Mesenchymal stem cell of adipose (primary cell): Measurements from ENCODE around the genes TTC26 and MKRN1.

- CAGE, long polyA plus RNA, result no peak
Measured at GRCh38 chr7:138161379-138161951, 85.2 kb downstream of the AKR1D1 start.

DNA sequence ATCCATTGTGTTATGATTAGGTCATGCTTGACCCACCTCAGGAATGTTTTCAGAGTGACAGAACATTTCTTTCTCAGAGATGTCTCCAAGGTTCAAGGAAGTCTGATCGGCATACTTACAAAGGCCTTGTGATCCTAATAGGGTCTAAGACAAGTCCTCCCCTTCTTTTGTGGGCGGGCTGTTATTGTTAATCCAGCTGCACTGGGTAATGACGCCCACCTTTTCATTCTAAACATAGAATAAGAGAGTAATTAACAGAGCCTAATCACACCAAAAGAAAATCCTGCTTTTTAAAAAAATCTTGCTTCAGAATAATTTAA lies 110.8 kb downstream of the AKR1D1 start:
- CAGE, long polyA plus RNA, result no peak

DNA sequence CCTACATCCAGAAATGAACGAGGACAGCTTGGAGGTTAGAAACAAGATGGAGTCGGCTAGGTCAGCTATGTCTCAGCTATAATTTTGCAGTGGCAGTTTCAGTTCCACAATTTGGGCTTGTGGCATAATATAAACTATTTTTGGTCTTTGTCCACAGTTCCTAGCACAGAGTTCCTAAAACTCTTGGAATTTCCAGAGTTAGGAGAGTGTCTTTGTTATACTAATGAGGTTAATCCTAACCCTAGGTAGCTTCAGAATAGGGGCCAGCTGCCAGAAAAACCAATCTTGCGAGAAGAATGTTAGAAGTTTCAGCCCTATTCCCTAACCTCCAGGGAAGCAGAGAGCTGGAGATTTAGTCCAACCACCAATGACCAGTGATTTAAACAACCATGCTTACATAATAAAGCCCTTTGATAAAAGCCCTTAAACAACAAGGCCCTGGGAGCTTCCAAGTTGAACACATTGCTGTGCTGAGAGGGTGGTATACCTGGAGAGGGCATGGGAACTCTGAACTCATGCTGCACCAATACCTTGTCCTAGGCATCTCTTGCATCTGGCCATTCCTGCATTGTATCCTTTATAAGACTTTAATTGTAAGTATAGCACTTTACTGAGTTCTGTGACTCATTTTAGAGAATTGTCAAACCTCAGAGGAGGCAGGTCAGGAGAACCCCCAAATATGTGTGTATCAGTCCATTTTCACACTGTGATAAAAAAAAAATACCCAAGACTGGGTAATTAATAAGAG lies 132.1 kb downstream of the AKR1D1 start:
- CAGE, long polyA plus RNA, result no peak

DNA sequence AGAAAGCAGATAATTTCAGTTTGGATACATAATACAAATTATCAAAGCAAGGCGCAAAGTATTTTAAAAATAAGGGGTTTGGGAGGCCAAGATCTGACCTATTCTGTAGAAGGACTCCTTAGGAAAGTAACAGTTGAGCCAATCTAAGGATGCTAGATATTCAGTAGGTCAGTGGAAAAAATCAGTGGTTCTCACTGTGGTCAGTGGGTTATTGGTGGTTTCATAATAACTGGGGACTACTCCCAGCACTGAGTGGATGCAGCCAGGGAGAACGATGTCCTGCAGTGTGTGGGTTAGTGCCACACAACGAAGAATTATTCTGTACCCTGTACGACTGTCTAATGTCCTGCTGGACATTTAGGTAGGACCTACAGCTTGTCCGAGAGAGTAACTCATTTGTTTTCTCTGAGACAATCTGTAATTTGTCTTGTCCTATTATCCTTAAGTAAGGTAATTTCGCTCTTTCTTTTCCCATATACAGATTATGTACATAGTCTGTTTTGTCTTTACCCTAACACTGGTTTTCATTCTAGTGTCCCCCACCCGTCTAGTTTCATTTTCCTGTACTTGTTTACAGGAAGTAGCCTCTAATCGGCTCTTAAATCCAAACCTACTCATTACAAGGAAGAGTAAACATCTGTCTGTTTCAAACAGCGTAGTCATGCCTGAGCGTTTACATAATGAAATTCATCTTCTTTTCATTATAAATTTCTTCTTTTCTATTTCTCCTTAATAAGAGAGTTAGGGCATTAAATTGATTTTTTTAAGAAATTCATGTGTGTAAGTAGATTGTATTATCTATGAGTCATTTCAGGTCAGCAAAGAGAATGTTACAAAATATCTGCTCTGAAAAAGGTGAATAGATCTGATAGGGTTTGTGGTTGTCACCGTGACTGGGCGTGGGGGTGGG lies 8.1 kb upstream of the ZC3HAV1L start:
- CAGE, long polyA plus RNA, result no peak

GRCh38 chr7:139133559-139134223 lies at the start of gene TTC26:
TSS of gene TTC26 (plus strand) at chr7:139133778.
- CAGE, long polyA plus RNA, result no peak

GRCh38 chr7:139380083-139381363 lies 20.8 kb downstream of the LUC7L2 start:
- CAGE, long polyA plus RNA, result no peak

- CAGE, long polyA plus RNA, result no peak
Measured at GRCh38 chr7:139594598-139595288, 71.3 kb downstream of the CLEC2L start.

DNA sequence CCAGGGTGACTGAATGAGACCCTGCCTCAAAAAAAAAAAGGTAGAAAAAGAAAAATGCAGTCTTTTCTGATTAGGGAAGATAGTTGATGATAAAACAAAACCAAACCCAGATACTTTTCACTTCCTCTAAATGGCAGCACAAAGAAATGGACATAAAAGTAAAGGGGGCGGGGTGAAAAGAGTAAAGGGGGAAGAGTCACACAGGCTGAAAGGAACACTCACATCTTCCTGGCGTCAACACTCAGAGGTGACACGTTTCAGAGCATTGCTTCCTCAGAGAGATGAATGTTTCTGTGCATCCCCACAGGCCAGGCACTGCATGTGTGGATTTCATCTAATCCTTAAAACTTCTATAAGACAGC lies 81.3 kb downstream of the HIPK2 start:
- CAGE, long polyA plus RNA, result no peak

GRCh38 chr7:139708333-139708958 lies 69.4 kb downstream of the HIPK2 start:
- CAGE, long polyA plus RNA, result no peak

GRCh38 chr7:139734645-139734955 lies 43.2 kb downstream of the HIPK2 start:
- CAGE, long polyA plus RNA, result no peak

DNA sequence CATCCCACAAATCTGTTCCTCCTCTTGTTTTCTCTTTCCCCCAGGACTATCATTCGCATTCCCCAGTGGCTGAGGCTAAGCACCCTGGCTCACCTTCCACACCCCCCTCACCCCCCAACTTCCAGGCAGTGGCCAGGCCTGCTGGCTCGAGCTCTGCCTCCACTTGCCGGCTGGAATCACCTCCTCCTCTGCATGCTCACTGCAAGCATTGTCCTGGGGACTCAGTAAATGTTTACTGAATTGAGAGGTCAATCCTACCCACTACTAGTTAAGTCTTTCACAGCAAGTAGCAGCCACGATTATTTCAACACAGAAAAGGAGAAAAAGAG lies 32.2 kb downstream of the HIPK2 start:
- CAGE, long polyA plus RNA, result no peak

DNA sequence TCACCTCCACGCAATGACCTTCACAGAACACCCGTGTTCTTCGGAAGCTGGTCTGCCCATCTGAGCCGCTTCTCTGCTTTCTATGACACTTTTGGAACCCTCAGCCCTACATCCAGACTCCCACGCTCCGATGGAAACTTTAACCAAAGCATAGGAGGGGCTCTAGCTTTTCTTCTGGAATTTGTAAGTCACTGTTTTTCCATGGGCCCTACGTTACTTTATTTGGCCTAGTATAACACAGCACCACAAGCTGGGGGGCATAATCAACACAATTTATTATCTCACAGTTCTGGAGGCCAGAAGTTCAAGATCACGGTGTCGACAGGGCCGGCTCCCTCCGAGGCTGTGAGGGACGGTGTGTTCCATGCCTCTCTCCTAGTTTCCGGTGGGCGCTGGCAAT lies 29.7 kb downstream of the HIPK2 start:
- CAGE, long polyA plus RNA, result no peak

DNA sequence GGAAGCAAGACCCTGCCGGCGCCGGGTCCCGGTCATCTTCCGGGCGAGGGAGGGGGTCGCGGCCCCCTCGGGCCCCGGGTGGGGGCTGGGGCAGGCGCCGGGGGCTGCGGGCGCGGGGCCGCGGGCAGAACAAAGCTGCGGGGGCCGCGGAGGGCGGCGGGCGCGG lies 502 bp downstream of the HIPK2 start:
- CAGE, long polyA plus RNA, result no peak

- CAGE, long polyA plus RNA, result no peak
Measured at GRCh38 chr7:139830756-139831616, 1.9 kb downstream of the TBXAS1 start.

DNA sequence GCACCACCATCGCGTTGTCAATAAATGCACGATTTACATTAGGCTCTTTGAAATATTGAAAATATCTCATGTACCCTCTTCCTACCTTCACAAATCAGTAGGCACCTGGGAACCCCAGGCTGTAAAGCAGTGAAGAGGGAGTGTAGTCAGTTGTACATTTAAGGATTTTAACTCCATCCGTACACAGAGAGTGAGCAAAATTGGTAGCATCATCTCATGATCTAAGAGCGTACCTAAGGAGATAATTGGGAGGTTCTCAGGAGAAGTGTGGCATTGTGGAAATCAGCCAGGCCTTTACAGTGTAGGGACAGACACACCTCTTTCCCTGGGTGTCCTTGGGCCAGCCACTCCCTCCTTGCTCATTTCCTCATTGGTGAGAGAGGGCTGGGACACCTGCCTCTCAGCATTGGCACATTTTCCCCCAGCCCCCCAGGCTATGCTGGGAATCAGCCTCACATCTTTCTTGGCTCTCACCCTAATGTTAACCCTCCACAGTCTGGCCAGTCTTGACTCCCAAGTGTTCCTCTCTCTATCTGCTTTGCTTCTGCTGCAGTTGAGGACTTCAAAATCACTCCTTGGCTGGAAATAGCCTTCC lies 15.6 kb downstream of the TBXAS1 start:
- CAGE, long polyA plus RNA, result no peak

- CAGE, long polyA plus RNA, result no peak
Measured at GRCh38 chr7:139901264-139901864, 72.3 kb downstream of the TBXAS1 start.

- CAGE, long polyA plus RNA, result no peak
Measured at GRCh38 chr7:140013795-140014242, 48.9 kb downstream of the PARP12 start.

- CAGE, long polyA plus RNA, result no peak
Measured at GRCh38 chr7:140153777-140154396, 22.9 kb downstream of the KDM7A start.

DNA sequence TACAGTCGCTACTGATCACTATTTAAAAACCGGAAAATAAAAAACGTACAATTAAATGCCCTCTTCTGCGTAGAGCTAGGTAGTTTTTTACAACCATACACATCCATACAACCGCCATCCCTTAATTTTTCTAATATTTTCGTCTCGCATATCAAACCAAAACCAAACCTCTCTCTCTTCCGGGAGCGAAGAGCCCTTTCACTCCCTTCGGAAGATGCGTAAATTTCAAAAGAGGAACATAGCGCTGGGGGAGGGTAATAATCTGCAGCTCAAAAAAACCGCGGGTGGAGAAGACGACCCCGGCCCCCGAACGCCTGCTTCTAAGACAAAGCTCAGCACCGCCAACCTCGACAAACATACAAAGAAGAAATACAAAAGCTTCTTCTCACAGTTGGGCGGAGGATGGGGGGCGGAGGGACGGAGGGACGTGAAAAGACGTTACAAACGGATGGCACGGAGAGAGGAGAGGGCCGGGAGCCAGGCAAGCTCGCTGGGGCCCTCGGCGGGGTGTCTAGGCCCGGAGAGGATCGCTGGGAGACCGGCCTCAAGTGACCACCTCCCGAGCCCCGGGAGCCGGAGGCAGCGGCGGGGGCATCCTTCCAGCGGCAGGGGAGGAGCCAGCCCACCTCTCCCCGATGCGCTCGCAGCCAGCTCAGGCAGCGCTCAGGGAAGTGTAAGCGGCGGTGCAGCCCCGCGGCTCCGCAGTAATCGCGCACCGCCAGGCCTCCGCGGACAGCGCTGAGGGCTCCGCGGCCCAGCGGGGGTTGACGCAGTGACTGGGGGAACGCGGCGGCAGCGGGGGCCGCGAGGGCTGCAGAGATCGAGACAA lies 880 bp downstream of the MKRN1 start:
- CAGE, long polyA plus RNA, result no peak

GRCh38 chr7:140479040-140479716 lies at the start of gene MKRN1:
TSS of gene MKRN1 (minus strand) at chr7:140479505.
- CAGE, long polyA plus RNA, result no peak